Diencephalon (tissue), 2 donors: Measurements from ENCODE around the genes MADCAM1 and HCN2.

- RAMPAGE, long total RNA = no peak
These were observed 10.1 kb downstream of the PLPP2 start for GRCh38 chr19:281060-281631.

GRCh38 chr19:296518-296757, 5.2 kb upstream of the PLPP2 start:
- RAMPAGE, long total RNA = no peak

DNA sequence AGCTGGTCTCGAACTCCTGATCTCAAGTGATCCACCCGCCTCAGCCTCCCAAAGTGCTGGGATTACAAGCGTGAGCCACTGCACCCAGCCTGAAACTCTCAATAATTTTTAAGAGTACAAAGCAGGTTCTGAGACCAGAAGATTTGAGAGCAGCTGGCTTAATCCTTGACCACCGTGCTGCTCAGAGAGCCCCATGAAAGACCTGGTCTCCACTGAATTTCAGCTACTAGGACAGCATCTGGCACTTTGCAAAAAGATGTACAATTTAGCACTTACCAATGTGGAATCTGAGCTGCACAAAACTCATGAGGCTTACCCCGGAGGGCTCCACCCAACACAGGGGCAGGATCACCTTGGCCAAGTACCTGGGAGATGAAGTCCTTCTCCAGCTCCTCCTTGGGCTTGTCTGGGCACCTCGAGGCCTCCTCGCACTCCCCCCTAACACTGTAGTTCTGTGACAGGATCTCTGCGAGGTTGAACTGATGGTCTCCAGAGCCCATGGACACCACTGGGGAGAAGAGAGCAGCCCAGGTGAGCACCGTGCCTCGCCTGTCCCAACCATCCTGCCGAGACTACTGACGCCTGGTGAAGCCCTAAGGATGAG, 10.5 kb downstream of the MIER2 start:
- RAMPAGE, long total RNA = no peak

GRCh38 chr19:401848-402393, 7.0 kb downstream of the C2CD4C start:
- RAMPAGE, long total RNA = no peak

GRCh38 chr19:496155-496773, at the start of gene MADCAM1:
MADCAM1 (plus strand) TSS chr19:496486.
- RAMPAGE, long total RNA = no peak

DNA sequence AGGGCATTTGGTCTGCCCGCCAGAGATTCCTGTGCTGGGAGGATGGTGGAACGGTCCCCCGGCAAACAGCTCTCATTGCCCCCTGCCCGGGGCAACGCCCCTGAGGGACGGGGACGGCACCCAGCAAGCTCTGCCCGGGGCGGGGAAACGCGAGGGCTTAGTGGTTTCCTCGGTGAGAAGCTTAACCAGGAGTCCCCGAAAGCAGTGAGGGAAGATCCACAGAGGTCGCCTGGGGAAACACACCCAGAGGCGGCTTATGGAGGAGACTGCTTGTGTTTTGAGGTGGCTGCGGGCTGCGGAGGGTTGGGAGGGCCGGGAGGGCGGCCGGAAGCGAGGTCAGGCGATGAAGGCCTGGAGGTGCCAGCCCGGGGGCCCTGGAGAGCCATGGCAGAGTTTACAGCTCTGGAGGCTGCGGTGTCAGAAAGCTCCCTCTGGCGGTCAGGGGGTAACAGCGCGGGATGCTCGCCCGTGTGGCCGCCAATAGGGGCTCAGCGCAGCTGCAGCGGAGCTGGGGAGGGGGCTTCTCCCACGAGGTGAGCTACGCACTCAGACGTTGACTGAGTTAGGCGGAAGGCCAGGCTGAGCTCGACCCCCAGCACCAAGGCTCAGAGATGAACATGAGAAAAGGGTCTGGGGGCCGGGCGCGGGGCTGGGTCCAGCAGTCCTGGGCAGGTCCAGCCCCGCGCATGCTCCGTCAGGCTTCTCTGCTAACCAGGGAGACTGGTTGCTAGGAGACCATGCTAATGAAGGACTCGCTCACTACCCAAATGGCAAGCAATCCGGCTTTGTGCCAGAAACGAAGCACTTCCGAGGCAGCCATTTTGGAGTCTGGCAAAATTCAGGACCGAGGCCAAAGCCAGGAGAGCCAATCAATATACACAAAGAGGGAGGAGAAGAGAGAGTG, 605 bp upstream of the TPGS1 start:
- RAMPAGE, long total RNA = no peak

GRCh38 chr19:538979-539853, 4.6 kb upstream of the GZMM start:
- RAMPAGE, long total RNA = no peak

DNA sequence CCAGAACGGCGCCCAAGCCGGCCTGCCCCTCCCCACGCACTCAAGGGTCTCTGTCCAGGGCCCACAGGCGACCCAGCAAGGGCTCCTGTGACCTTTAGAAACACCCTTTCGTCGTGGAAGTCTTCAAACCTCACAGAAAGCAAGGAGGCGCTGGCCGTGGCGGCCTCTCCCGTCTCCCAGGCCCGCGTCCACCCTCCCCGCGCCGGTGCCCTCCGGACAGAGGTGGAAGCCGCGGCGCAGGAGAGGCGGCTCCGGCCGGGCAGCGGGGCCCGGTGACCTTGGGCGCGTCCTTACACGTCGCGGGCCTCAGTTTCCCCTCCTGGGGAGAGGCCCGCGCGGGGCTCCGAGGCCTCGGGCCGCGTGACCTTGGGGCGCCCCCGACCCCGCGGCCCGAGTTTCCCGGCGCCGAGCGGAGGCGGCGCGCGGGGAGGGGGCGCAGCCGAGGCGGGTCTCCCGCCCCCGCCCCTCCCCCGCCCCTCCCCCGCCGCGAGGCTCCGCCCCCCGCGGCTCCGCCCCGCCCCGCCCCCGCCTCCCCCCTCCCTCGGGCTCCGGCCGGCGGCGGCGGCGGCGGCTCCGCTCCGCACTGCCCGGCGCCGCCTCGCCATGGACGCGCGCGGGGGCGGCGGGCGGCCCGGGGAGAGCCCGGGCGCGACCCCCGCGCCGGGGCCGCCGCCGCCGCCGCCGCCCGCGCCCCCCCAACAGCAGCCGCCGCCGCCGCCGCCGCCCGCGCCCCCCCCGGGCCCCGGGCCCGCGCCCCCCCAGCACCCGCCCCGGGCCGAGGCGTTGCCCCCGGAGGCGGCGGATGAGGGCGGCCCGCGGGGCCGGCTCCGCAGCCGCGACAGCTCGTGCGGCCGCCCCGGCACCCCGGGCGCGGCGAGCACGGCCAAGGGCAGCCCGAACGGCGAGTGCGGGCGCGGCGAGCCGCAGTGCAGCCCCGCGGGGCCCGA, at the start of gene HCN2:
TSS of gene HCN2 (plus strand) at position 539 of the 947 bp plus-strand sequence.
- RAMPAGE, long total RNA = no peak

DNA sequence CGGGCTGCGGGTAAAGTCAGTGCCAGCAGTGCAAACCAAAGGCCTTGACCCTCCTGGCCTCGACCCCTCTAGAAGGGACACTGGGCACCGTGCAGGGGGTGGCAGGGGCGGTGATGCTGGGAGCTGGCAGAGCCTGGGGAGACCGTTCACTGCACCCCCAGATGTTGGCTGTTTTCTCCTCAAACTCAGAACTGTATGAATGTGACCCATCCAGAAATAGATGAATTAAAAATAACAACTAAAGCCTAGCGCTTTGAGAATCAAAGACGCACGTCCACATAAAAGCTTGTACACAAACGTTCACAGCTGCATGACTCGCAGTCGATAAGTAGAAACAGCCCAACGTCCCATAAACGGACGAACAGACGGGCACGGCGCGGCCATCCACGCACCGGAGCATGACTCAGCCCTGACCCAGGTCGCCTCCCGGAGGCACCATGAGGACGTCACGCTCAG, 9.6 kb downstream of the POLRMT start:
- RAMPAGE, long total RNA = no peak

GRCh38 chr19:661416-662083, 1.5 kb downstream of the RNF126 start:
- RAMPAGE, long total RNA = no peak

DNA sequence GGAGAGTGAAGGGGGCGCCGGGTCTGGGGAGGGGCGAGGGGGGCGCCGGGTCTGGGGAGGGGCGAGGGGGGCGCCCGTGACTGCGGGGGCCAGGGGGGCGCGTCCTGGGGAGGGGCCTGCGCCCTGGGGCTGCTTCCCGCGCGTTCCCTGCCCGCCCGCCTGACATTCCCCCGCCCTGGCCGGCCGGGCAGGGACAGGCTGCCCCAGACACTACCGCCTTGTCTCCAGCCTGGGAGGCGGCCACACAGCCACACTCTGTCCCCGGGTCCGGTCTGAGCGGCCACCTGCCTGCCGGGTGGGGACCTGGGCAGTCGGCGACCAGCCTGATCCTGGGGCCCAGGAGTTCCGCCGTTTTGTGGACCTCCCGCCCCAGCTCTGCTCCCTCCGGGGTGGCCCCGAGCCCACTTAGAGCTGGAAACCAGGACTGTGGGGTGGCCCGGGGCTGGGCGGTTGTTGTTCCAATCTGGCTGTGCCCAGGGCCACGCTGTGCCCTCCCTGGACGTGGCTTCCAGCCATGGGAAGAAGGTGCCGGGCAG, 11.9 kb downstream of the PALM start:
- RAMPAGE, long total RNA = no peak

GRCh38 chr19:764995-765666, 14.2 kb downstream of the MISP start:
- RAMPAGE, long total RNA = no peak

DNA sequence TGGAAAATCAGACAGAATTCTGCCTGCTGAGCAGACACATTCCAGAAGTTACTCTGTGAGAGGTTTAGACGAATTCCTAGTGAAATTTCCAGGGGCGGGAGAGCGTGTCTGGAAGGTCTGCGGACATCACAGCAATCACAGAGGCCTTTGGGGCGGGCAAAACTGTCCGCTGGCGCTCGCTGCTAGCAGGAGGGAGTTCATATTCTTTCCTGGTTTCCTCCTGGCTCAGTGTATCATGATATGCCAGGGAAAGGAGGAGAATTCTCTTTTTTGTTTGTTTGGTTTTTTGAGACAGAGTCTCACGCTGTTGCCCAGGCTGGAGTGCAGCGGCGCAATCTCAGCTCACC, 17.6 kb downstream of the MISP start:
- RAMPAGE, long total RNA = no peak

DNA sequence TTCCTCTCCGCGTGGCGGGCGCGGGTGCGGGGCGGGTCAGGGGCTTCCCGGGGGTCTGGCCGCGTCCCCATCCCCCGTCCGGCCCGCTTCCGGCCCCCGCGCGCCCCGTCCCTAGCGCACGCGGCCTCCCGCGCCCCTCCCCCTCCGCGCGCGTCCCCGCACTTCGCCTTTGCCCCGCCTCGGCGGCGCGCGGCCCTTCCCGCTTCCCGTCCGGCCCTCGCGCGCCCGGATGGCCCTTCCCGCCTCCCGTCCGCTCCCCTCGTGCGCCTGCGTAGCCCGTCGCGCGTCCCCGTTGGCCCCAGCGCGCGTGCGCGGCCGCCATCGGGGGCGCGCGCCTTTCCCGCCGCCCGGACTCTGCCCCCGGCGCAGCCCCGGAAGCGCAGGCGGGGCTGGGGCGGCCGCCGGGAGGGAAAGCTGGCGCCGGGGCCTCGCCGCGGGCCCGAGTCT, 404 bp downstream of the PTBP1 start:
- RAMPAGE, long total RNA = no peak

DNA sequence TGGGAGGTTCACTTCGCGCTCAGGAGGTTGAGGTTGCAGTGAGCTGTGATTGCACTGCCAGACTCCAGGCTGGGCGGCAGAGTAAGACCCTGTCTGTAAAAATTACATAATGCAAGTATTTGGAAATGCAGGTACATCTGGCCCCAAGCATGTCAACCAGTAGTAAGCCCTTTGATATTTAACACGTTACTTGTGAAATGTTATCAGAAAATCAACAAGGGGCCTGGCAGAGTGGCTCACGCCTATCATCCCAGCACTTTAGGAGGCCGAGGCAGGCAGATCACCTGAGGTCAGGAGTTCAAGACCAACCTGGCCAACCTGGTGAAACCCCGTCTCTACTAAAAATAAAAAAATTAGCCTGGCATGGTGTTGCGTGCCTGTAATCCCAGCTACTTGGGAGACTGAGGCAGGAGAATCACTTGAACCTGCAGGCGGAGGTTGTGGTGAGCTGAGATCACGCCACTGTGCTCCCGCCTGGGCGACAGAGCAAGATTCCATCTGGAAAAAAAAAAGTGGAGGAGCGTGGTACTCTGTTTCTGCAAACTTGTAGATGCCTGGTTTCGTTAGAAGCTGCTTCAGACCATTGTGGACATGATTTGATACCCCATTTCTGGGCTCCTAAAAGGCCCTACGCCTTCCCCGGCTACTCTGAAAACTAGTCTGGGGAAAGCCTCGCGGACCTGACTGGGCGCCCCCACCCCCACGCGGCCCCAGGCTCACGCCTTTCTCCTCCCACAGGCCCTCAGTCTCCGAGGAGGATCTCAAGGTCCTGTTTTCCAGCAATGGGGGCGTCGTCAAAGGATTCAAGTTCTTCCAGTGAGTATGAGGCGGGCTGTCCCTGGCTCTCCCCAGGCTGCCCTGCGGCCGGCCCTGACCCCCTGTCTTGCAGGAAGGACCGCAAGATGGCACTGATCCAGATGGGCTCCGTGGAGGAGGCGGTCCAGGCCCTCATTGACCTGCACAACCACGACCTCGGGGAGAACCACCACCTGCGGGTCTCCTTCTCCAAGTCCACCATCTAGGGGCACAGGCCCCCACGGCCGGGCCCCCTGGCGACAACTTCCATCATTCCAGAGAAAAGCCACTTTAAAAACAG, 11.6 kb downstream of the PLPPR3 start:
- RAMPAGE, long total RNA = no peak

- RAMPAGE, long total RNA = no peak
These were observed 9.8 kb downstream of the PLPPR3 start for GRCh38 chr19:811816-812499.

DNA sequence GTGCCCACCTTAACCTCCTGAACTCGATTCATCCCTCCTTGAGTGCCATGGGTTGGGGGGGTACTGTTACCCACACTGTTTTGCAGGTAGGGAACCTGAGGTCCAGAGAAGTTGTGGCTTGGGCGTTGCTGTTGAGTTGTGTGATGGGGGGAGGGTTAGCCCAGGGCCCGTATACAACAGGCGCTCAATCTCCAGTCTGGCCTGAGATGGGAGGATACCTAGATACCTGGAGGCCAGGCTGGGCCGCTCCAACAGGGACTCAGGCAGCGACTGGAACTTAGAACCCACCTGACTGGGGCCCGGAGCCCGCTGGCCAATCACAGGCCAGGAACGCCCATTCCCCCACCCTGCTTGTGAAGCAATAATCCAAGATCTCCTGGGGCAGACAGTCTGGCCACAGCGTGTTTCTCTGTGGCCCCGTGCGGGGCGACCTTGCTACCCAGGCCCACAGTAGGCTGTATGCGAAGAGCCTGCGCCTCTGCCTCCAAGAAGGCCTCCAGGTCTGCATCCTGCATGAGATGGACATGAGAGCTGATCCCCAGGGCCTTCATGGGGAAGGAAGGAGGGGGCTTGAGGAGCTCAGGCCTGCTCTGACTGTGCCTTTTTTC, 2.9 kb downstream of the ARID3A start:
- RAMPAGE, long total RNA = no peak

- RAMPAGE, long total RNA = no peak
These were observed 23.3 kb upstream of the WDR18 start for GRCh38 chr19:960636-961502.

- RAMPAGE, long total RNA = no peak
These were observed 9.0 kb upstream of the WDR18 start for GRCh38 chr19:974893-975818.

- RAMPAGE, long total RNA = no peak
These were observed 6.8 kb upstream of the GRIN3B start for GRCh38 chr19:993362-993836.